Foreskin fibroblast (primary cell): ENCODE measurements around the genes DLX5 and TECPR1.

DNA sequence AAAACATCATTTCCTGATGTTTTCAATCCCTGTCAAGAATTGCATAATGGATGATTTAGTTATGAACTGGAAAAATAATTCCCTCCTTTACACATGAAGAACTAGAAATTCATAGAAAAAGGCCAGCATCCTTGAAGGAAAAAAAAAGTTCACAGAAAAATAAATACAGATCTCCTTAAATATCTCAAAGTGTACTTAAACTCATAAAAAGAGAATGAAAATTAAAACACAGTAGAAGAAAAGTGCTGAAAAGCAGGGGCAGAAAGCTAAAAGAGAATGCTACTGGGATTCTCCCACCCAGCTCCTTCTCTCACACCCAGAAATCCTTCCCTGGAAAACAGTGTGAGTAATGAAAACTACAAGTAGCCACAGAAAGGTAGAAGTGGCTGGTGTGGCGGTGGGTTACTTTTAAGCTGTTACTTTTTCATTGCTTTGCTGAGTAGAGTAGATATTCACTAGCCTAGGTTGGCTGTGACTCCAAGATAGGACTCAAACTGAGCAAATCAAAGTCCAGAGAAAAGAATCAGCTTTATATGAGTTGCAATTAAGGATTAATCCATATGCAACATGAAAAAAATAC is 5.4 kb upstream of the PON3 start:
- RRBS: no CpG with 5 or more reads among the region's 1 CpG

DNA sequence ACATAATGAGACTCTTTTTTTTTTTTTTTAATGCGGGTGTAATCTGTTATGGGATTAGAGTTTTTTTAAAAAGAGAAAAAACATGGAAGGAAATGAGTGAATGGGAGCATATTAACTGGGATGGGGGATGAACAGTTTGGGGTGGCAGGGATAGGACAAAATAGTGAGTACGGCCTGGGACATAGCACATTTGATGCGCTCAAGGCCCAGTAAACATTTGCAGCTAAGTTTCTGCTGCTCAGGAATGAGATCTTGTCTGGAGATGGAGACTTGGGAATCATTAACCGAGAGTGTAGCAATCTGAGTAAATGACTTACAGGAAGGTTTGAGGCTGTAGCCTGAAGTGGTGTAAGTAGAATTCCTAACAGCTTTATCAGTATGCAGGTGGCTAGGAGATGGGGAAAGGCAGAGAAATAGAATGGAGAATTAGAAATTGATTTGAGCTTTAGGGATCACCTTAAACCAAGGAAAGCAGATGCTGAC is 6.1 kb upstream of the PON2 start:
- RRBS: no CpG with 5 or more reads among the region's 4 CpGs

- RRBS: no CpG with 5 or more reads among the region's 3 CpGs
These were observed 26.0 kb downstream of the ASB4 start for GRCh38 chr7:95511701-95512144.

DNA sequence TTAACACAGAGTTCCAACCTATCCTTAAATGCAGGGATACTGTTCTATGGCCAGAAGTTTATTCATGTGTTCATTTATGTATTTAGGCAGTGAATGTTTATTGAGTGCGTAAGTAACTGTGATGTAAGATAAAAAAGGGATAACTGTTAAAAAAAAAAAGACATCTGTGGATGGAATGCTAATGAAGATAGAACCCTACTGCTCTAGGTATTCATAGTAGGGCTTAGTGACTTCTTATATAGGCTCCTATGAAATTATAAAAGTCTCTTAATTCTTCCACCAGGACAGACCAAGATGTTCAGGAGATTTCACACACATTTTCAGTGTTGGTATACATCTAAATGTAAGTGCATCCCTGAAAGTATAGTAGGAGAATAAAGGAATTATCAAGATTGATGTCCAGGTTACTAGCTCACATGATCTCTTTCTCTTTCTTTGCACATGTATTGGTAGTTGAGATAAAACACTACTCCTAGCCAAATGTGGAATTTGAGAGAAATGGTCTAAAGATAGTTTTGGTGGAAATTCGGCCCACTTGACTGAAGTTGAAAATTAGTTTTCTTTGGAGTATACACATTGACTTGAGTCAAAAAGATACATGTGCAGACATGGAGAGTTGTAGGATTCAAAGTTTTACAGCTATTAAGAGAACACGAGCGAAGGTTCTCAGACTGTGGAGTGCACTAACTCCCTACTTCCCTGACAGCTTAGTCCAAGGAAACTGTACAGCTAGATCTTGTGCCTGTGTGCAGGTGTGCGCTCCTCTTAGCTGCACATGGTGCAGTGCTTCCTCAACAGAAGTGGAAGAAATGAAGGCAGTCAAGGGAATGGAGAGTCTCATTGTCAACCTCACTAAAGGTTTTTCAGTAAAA is 14.0 kb downstream of the PDK4 start:
- RRBS: no CpG with 5 or more reads among the region's 5 CpGs

GRCh38 chr7:95596632-95597382 is 491 bp upstream of the PDK4 start:
- RRBS: 6% methylated on average over 4 of the region's 29 CpGs

DNA sequence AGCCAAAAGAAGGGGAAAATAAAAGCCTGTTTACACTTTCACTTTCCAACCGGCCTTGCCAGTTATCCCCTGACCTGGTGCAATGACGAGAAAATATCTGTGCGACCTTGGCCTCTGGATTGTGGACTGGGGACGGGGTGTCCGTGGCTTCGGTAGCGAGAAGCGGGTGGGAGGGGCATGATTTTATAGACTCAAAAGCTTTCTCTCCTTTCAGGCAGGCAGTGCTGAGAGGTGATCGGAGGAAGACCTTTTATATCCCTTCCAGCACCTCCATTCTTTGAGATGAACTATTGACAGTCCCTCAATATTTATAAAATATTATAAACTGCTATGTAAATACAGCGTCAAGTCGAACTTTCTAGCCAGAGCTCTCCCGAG is 144.7 kb downstream of the DYNC1I1 start:
- RRBS: no CpG with 5 or more reads among the region's 12 CpGs

DNA sequence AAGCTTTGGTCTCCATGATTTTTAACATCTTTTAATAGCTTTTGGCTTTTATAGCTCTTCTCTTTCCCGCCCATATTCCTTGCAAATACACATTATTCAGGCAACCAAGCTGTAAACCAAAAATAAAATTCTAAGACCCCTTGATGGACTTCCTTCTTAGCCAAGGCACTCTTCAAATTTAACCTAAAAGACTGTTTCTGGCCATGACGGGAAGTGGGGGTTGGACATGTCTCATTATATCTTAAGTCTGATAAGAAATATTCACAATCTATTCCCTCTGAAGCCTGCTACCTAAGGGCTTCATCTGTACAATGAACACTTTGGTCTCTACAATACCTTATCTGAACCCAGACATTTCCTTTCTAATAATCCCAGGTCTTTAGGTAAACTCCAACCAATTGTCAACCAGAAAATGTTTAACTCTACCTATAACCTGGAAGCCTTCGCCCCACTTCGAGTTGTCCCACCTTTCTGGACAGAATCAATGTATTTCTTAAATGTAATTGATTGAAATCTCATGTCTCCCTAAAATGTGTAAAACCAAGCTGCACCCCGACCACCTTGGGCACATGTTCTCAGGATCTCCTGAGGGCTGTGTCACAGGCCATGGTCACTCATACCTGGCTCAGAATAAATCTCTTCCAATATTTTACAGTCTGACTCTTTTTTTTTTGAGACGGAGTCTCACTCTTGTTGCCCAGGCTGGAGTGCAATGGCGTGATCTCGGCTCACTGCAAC is 79.4 kb downstream of the SLC25A13 start:
- RRBS: no CpG with 5 or more reads among the region's 8 CpGs

DNA sequence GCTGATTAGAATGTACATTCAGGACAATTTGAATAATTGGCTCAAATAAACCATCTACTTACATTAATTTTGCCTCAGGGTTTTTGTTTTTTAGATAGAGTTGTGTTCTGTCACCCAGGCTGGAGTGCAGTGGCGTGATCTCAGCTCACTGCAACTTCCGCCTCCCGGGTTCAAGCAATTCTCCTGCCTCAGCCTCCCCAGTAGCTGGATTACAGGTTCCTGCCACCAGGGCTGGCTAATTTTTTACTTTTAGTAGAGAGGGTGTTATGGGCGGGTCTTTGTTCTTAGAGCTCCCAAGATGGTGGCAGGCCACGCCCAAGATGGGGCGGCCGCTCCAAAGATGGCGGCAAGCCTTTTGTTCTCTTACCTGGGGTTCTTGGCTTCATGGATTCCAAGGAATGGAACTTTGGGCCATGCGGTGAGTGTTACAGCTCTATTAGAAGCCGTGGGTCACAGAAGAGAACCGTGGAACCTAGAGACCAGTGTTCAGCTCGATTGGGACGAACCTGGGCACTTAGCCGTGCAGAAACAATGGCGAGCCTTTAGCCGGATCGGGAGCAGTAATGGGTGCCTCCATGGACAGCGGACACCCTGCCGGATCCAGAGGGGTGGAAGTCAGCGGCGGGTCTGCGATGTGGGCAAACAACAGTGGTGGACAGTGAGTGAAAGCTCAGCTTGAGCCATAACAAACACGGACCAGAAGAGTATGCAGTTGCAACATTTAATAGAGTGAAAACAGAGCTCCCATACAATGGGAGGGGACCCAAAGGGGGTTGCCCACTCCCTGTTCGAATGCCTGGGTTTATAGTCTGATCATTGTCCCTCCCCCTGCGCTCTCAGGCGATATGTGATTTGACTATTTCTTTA is 36.4 kb upstream of the SLC25A13 start:
- RRBS: 93% methylated on average over 2 of the region's 26 CpGs

- RRBS: no CpG with 5 or more reads among the region's 10 CpGs
These were observed 6.3 kb downstream of the DLX6 start for GRCh38 chr7:97011541-97012117.

GRCh38 chr7:97017453-97017895 is 7.2 kb downstream of the DLX5 start:
- RRBS: 4% methylated on average over 3 of the region's 14 CpGs

DNA sequence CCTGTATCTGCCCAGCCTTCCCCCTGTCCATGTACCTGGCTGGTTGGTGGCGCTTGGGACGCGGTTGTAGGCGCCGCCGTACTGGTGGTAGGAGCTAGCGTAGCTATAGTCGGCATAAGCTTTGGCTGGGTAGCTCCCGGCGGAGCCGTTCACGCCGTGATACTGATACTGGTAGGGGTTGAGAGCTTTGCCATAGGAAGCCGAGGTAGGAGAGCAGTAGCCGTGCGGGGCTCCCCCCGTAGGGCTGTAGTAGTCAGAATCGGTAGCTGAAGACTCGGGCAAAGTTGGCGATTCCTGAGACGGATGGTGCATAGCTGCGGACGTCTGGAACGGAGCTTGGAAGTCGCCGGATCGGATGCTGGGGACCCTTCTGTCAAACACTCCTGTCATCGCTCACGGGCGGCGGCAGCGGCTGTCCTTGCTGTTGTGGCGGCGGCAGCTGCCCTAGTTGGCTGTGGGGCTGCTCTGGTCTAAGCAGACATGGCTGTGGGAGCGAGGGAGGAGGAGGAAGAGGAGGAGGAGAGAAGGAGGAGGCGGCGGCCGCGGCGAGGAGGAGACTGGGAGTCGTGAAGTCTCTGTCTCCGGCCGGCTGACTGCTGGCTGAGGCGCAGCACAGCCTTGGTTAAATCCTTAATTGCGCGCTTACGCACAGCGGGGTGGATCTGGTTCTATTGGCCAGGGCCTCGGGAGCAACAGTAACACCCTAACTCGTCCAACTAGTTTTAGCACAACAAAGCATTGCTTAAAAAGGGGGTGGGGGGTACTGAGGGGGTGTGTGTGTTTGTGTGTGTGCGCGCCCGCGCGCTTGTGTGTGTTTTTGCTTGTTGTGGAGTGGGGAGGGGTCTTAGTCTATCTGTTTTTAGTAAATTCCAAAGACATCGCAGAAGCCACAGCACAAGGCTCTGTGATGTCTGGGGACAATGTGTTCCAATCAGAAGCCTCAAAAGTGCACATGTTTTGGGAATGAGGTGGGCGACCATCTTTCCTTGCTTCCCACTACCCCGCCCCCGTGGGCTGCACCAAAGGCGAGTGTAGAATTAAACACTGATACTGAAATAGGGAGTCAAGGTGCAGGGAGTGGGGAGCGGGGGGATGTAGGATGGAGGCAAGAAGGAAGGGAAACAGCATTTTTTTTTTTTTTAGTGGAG is at the start of gene DLX5:
DLX5 (minus strand) TSS at position 598 of the 1,148 bp plus-strand sequence.
- RRBS: no CpG with 5 or more reads among the region's 61 CpGs

GRCh38 chr7:97973078-97973598 is 16.9 kb downstream of the OCM2 start:
- RRBS: no CpG with 5 or more reads among the region's 20 CpGs

- RRBS: no CpG with 5 or more reads among the region's 4 CpGs
These were observed 24.4 kb upstream of the BHLHA15 start for GRCh38 chr7:98186802-98187374.

- RRBS: 2% methylated on average over 11 of the region's 53 CpGs
These were observed at the start of gene TECPR1 for GRCh38 chr7:98251166-98252252. TSS of gene TECPR1 (minus strand) at chr7:98252232.

DNA sequence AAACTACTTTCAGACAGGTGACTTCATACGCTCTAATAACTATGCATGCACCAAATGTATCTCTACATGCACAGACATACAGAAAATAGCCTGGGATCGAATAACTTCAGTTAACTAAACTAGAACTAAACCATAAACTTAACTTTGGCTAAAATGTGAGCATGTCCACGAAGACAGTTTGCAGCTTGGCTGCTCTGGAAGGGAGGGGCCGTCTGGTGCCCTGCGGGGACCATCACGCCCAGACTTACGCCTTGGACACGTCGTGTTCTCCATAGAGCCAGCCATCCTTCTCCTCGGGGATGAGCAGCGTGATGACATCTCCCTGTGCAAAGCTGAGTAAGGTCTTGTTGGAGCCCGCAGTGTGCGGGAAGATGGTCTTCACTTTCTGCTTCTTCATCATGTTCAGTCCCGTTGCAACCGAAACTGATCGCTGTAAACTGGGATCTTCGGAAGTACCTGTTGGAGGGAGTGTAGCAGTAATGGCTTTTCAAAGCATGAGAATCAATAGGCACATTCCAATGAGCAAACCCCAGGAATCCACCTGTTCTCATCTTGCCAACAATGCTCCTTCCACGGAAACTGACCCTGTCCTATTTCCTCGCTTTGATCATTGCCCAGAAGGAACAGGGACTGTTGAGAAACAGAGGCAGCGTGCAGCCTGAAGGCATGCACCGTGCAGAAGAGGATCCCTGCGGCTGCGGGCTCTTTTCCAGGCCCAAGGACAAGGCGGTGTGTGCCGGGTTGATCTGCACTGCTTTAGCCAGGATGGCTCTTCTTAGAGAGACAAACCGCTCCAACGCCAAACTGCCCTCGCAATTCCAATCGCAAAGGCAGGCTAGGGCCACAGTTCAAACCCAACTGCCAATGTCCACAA is 26.2 kb downstream of the BRI3 start:
- RRBS: no CpG with 5 or more reads among the region's 29 CpGs

DNA sequence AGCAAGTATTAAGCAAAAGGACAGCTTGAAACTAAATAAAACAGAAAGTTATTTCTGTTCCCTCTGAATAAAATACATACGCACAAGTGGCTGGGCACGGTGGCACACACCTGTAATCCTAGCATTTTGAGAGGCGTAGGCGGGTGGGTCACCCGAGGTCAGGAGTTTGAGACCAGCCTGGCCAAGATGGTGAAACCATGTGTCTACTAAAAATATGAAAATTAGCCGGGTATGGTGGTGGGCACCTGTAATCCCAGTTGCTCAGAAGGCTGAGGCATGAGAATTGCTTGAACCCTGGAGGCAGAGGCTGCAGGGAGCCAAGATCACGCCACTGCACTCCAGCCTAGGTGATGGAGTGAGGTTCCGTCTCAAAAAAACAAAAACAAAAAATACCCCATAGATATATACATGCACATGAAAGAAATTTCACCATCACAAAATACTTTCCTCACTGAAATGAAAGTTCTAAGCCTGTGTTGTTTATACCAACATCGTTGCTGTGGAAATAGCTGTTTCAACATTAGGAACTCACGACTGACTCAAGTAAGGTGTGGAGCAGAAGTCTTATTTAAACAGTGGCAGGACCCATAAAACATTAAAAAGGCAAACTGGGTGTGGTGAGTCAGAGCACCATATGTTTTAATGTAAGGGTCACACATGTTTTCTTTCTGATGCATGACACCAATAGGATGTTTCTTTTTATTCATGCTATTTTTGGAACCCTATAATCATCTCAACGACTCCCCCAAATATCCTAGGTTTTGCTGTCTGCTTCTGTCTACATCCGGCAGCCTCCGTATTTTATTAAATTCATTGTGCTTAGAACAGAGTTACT is 48.4 kb downstream of the BAIAP2L1 start:
- RRBS: no CpG with 5 or more reads among the region's 13 CpGs

- RRBS: no CpG with 5 or more reads among the region's 8 CpGs
These were observed 60.9 kb upstream of the NPTX2 start for GRCh38 chr7:98556227-98556600.

GRCh38 chr7:99022952-99023552 is 120.9 kb downstream of the SMURF1 start:
- RRBS: no CpG with 5 or more reads among the region's 6 CpGs

GRCh38 chr7:99035280-99036510 is 108.2 kb downstream of the SMURF1 start:
- RRBS: no CpG with 5 or more reads among the region's 47 CpGs

DNA sequence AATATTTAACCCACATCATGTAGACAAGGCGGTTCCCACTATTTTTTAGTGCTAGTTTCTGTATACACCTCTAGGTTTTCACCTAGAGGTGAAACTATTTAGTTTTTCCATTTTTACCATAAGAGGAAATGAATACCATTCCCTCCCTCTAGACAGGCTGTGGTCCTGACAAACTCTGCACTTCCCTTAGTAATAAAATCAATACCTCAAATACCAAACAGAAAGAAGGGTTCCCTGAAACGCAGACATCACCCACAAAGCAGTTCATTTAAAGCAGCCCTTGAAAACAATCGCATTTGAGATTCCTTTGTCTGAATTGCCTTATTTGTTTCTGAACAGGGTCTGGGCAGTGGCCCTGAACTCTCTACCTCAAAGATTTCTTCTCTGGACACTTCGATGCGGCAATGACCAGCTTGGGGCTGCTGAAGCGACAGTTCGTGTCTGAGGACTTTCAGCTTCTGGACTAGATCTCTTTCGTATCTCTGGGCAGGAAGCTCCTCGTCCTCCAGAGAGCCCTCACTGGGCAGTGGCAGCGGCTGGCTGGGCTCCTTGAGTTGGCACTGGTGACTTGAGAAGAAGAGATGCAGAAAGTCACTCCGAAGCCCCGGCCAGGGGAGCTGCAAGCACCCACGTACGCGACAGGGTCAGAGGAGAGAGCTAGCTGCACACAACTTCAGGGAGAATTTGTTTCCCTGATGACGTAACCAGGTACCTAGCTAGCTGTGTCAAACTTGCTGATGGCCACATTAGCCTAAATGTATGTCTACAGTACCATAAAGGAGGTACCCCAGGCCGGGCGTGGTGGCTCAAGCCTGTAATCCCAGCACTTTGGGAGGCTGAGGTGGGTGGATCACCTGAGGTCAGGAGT is 96.4 kb downstream of the SMURF1 start:
- RRBS: no CpG with 5 or more reads among the region's 18 CpGs